Mesenteric fat pad (tissue), 1 donor: ENCODE measurements around a stretch of chr5.

- PRO-cap: no peak
These were observed 15.6 kb downstream of the PJA2 start for GRCh38 chr5:109394229-109394603.

GRCh38 chr5:109688675-109689145, 1.0 kb upstream of the MAN2A1 start:
- PRO-cap: no peak

DNA sequence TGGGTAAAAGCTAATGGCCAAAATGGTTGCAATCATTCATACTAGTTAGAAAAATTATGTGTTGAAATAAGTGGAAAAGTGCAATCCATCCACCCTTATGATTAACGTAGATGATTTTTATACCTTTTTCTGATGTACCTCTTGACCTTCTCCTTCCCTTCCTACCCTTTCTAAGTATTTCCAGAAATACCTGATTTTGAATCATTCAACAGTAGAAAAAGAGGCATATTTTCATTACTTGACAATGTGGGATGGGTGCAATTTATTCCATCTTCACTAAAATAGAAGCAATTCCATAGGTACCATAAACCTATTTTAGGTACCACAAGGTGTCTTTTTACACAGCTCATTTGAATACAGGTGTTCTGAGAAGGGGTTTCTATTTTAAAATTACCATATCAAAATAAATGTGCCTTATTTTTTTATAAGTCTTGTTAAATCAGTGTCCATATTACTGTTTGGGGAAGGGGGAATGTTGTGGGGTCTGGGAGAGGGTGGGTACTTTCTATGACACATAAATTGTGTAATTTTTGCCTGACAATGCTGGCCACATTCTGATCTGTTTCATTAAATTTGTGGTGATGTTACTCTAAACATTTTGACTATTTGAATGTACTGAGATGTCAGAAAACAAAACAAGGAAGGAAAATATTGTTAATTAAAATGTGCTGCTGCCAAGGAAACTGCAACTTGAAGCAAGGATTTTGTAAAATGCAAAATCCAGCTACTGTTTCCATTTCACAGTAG, 177.9 kb downstream of the MAN2A1 start:
- PRO-cap: no peak

DNA sequence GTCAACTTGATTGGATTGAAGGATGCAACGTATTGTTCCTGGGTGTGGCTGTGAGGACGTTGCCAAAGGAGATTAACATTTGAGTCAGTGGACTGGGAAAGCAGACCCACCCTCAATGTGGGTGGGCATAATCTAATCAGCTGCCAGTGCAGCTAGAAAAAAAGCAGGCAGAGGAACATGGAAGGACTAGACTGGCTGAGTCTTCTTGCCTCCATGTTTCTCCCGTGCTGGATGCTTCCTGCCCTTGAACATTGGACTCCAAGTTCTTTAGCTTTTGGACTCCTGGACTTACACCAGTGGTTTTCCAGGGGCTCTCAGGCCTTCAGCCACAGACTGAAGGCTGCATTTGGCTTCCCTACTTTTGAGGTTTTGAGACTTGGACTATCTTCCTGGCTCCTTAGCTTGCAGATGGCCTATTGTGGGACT, 313.4 kb downstream of the TMEM232 start:
- PRO-cap: no peak

- PRO-cap: no peak
These were observed 5.5 kb downstream of the CAMK4 start for GRCh38 chr5:111229647-111230100.

DNA sequence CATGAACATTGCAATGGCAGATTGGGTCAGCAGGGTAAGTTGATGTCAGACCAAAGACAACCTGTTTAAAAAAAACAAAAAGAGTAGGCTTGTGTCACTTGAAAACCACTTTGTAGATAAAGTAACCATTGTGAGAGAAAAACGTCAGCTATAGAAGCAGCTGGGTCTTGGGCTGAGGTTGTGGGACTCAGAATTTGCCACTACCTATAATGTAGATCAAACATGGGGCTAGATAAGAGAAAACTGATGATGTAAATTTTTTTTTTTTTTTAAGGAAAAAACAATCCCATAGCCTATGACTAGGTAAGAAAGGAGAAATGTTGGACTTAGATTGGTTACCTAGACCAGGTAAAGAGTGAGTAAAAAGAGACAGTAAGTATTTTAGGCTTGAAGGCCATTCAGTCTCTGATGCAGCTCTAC, 8.3 kb downstream of the CAMK4 start:
- PRO-cap: no peak

DNA sequence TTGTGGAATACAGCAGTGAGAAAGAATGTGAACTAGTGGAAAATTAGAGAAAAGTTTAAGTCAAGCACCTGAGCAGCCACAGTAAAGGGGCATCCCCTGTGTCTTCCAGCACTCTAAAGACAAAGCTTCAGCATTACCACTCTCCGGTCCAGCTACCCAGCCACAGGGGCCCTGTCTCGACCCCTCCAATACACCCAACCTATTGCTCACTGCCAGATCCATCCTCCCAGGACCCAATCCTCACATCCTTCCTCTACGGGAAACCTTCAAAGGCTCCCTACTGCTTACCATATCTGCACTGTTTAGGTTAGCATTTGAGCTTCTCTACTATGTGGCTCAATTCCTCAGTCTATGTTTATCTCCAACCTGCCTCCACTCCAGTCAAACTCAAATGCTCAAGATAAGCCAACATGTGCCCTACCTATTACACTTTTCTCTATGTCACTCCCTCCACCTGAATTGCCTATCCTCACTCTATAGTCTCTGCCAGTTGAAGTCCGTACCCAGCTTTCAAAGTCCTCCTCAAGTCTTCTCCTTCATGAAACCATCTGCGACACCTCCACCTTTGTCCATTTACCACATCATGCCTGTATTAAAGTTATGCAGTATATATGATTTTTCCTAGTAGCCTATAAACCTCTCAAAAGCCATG, 71.3 kb downstream of the EPB41L4A start:
- PRO-cap: no peak

GRCh38 chr5:112368464-112369667, 50.2 kb downstream of the EPB41L4A start:
- PRO-cap: no peak

DNA sequence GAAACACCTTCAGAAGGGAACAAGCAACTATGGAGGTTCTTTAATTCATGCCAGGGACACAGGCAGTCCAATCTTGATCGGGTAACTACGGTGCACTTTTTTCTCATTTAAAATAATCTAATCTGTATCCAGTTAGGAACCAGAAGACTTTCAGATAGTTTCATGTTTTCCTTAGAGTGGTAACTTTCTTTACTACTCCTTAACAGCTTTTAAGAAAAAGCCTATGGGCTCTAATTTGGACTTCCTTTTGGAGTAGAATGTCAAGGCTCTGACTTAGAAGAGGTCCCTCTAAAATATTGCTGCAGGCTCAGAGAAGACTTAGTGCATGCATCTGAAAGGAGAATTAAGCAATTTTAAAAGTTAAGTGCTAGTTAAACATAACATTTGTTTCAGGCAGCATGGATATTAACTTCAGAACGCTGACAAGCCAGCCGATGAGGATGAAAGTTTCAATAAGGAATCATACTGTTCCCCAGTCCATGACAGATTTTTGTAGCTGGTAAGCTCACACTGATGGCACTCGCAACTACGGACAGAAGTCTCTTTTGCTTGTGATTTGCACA, 47.3 kb downstream of the DCP2 start:
- PRO-cap: no peak

GRCh38 chr5:113087997-113088300, 111.4 kb downstream of the DCP2 start:
- PRO-cap: no peak

DNA sequence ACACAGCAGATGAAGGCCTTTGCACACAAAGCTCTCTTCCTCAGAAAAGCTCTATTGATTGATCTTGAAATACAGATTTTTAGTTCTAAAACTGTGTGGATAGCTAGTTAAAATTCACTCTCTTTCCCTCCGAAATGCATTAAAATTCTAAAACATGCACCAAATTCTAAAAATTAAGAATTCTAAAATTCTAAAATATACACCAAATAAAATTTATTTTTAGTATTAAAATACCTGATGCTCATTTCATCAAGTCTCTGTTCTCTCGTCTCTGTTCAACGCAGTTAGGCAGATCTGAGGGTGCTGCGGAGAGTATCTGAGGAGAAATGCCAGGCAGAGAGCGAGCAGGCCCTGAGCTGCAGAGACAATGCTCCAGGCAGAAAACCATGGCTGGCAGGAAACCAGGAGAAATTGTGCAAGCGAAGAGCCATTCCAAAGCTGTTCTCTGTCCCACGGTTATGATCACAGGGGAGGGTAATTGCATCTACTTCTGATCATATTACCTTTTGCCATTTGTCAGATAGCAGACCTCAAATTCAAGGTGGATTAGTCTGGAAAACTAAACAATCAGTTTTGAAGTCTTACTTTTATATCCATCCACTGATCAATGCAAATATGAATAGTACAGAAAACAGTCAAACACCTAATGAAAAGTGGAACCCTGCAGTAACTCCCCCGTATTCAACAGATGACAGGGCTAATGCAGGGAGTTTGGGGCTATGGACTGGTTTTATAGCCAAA, 227.9 kb downstream of the DCP2 start:
- PRO-cap: no peak

DNA sequence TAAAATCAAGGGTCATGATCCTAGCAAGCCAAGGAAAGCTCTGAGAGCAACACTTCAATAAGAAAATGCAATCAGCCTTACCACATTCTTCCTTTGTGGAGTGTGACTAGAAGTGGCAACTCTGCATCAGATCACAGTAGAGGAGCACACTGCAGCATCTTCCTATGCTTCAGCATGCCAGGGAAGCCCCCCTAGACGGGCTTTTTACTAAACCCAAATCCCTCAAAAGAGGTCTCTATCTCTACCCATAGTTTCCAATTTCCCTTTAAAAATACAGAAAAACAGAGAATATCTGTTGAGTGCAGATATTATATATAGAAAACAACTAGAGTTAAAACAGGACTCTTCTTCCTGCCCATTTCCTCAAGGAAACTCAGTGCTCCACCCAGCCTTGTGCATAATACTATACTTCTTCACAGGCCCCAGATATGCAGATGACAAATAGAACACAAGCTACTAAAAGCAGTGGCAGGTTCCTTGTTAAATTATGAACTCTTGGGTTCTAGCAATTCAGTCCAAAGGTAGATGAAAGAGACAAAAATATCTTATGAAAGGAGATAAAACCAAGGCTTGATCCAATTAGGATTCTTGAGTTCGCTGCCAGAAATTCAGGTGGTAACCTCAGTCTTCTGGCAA, 200.3 kb downstream of the TSSK1B start:
- PRO-cap: no peak

DNA sequence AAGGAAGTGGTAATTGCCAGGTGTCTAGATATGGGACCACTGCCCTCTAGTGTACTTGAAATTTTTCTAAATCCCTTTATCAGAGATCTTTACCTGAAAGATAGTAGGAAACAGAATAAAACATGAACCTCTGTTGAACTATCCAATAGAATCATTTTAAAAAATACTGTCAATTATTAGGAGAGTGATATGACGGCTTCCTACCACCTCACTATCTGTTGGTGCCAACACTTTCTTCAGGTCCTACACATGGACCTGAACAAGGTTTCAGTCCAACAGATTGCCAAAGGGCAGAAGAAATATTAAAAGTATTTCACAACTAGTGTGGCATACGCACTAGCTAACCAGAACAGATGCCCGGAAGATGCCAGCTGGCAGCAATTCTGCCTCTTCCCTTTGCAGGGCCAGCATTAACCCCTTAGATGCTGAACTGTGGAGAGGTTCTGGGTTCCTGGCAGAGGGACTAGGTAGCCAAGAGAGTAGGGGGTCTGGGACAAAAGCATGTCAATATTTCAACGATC, 104.0 kb downstream of the TSSK1B start:
- PRO-cap: no peak

- PRO-cap: no peak
These were observed 94.4 kb downstream of the TSSK1B start for GRCh38 chr5:113340374-113340876.

GRCh38 chr5:113514457-113514803, 936 bp downstream of the YTHDC2 start:
- PRO-cap: no peak

- PRO-cap: no peak
These were observed 44.5 kb downstream of the YTHDC2 start for GRCh38 chr5:113557743-113558600.

DNA sequence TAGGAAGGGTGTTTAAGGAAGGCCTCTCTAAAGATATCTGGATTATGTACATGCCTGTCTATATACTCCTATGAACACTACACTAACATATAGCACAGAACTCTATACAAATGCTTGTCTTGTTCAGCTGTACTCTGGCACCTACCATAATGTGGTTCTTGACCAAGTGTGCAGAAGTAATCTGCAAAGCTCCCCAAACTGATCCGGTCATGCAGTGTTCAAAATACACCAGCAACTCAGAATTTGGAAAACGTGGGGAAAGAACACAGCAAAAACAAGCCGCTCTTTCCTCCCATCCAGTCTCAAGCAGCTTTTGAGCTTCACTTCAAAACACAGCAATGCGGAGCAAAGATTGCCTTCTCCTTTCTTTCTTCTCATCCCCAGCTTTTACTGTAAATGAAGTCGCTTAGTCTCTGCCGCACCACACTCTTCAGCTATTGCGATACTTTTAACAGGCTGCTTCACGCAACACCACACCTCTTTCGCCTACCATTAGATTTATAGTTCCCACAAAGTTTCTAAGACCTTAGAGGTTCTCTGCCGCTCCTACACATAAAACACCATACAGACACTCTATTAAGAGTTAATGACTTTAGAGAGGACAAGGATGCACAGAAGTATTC, 828 bp downstream of the PGGT1B start:
- PRO-cap: no peak

DNA sequence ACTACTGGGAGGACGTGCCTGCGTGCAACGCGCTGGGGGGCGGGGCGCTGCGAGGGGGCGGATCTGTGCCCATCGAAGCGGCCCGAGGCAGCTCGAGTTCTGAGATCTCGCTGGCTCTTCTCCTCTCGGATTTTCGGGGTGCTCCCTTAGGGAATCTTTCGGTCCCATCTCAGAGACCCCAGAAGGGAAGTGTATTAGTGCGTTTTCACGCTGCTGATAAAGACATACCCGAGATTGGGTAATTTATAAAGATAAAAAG, 294 bp upstream of the FEM1C start:
- PRO-cap: bidirectional peak, plus-strand start at position 95 of the sequence, minus-strand start outside the sequence

DNA sequence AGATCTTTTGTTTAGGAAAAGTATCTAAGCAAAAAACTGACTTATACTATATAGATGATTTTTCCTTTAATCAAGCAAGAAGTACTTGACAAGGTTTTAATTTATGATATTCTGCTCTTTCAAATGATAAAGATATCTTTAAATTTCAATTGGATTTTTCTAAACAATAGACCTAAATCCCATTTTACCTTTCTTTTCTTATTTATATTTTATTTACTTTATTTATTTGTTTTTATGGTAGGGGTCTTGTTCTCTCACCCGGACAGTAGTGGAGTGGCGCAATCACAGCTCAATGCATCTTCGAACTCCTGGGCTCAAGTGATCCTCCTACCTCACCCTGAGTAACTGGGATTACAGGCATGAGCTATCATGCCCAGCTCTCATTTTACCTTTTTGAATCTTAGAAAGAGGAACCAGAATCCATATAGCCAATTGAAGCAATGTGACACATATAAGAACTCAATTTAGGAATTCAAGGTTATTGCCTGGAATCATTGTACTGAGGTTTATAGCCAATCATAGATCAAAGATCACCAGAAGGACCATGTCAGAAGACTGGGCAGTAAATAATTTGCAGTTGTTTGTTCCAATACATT, 82.6 kb upstream of the TMED7 start:
- PRO-cap: no peak

GRCh38 chr5:115735016-115735580, 81.4 kb downstream of the CDO1 start:
- PRO-cap: no peak